NALM6 (cell line): ENCODE measurements around the genes CTCFL and CTSZ.

- PRO-cap: no peak
Observed at GRCh38 chr20:57524670-57525349, at the start of gene CTCFL. Gene CTCFL, minus strand, starts transcription at chr20:57525140.

GRCh38 chr20:57617830-57618669 is 2.2 kb downstream of the ZBP1 start:
- PRO-cap: no peak

DNA sequence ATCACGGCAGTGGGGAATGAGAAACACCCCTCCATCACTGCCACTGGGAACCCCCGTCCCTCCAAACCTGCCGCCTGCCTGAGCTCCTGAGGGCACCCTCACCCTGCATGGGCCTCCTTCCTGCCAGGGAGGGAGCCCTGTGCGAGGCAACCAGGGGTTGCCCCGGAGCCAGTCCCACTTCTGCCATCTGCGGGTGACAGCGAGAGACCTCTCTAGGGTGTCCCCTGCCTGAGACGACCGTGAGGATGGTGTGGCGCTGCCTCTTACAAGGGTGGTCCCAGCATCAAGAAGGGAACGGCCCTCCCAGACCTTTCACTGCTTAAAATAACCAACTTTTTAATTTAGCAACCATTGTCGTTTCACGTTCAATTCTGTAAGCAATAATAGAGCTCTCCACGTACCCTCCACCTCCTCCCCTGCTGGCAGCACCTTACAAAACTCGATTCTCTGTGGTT is 28.5 kb downstream of the PMEPA1 start:
- PRO-cap: no peak

DNA sequence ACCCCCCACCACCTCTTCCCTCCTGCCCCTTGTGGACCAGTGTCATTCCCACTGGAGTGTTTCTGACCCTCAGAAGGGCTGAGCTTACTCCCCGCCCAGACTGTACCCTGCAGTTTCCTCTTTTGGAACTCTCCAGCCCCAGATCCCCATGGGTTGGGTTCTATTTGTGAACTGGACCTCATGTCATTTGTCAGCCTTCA is 92.4 kb upstream of the PMEPA1 start:
- PRO-cap: no peak

DNA sequence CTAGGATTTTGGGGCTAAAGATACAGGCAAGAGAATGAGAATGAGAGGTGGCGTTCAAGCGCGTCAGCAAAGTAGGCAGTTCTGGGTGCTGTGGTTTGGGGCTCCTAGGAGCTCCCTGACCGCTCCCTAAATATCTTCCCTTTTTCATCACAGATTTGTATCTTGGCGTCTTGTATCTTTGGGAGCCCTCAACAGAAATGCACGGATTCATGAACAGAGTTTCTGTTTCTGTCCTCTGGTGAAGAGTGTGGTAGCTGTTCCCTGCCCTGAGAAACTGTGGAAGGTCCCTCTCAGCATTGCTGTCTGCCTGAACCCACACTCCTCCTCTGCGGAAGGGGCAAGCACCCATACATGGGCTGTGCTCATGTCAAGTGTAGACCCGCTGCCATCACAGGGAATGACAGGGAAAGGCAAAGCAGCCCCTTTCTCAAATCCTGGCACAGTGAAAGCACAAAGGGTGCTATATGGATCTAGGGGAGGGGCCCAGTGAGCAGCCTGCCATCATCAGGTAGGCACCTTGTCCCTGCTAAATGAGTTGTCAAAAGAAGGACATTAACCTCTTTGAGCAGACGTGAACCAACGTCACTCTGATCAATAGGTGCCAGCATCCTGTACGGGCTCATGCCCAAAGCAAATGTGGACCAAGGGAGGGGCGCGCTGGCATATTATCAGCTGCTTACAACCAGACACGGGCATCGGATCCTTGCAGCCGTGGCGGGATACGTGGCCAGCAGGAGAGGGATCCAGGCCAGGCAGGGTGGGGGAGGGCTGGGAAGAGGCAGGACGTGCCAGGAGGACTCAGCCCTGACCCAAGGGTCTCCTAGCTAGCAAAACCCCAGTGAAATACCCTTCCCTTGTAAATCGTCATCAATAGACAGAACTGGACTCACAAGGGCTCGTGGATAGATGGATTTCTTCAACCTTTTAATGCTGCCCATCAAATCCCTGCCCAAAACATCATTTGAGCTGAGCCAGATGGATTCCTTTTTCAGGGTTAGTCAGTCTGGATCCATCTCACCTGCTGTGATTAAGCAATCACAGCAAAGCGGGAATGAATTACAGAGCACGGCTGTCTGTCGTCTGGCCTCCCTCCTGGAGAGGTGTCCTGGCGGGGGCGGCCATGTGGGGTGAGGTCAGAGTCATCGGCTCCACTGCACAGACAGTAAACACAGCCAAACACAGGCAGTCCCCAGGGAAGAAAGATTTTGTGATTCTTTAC is 209.6 kb upstream of the C20orf85 start:
- PRO-cap: no peak

GRCh38 chr20:58085131-58085538 is 65.6 kb upstream of the C20orf85 start:
- PRO-cap: no peak

DNA sequence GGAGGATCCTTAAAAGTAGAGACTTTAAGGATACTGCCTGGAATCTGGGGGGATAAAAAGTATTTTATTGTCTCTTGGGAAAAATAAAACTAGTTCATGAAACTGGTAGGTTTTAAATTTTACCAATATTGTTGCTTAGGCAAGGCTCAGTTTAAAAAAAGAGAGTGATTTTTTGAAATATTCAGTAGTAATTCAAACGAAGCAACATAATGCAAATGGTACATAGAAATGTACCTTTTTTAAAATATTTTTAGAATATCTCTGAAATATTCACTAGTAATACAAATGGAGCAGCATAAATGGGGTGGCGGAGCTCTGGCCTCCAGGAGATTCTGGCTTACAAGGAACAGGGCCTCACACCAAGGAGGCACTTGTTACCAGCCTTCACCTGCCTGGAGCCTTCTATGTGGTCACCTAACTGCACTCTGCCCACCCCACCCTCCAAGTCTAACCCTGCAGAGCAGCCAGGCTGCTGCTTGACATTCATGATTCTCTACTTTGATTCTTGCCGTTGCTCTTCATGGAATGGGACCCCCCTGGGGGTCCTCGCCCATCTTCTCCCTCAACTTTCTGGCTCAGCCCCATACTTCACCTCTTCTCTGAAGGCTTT is 27.0 kb downstream of the RAB22A start:
- PRO-cap: no peak

- PRO-cap: no peak
Observed at GRCh38 chr20:58390705-58391441, 1.8 kb downstream of the VAPB start.

DNA sequence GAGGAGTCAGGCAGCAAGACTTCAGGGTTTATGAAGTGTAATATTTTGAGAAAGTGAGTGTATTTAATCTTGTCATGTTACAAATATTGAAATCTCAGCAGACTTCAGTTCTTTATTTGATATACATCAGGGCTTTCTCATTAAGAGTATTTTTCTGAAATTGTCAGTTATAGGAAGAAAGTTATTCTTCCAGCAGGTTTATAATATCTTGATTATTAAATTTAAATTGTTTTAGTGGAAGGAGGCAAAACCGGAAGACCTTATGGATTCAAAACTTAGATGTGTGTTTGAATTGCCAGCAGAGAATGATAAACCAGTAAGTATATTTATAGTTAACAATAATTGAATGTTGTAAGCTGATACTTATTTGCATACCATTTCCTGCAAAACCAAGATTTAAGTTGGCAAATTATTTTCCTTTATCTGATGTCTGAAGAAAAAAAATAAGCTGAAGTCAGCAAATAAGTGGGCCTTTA is 49.7 kb downstream of the VAPB start:
- PRO-cap: no peak

DNA sequence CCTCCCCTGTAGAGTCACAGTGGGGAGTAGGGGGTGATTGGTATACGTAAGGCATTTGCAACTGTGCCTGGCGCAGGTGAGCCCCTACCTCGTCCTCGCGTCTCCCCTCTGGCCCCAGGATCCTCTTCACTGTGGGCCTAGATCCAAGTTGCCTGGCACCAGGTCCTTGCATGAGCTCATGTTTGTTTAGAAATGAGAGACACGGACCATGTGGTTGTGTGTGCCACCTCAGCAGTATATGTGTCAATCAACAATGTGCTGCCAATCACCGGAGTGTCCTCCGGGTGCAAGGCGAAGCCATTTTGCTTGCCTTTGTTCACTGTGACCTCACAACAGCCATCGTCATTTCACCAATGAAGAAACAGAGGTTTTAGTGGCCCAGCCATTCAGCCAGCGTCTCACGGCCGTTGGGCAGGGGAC is 36.0 kb upstream of the STX16 start:
- PRO-cap: no peak

DNA sequence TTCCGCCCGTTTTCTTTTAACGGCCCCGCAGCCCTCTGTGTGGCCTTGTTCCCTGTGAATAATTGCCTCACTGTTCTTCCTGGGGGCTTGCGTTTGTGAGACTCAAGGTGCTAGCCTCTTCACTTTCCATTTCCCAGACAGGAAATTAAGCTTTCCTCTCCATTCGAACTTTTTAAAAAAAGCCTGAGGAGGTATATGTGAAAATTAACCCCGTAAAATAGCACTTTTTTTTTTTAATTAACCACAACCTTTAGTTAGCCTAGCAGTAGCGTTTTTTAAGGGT is 1.5 kb downstream of the STX16 start:
- PRO-cap: bidirectional peak, plus-strand start at position 70 of the sequence, minus-strand start at position 26 of the sequence

DNA sequence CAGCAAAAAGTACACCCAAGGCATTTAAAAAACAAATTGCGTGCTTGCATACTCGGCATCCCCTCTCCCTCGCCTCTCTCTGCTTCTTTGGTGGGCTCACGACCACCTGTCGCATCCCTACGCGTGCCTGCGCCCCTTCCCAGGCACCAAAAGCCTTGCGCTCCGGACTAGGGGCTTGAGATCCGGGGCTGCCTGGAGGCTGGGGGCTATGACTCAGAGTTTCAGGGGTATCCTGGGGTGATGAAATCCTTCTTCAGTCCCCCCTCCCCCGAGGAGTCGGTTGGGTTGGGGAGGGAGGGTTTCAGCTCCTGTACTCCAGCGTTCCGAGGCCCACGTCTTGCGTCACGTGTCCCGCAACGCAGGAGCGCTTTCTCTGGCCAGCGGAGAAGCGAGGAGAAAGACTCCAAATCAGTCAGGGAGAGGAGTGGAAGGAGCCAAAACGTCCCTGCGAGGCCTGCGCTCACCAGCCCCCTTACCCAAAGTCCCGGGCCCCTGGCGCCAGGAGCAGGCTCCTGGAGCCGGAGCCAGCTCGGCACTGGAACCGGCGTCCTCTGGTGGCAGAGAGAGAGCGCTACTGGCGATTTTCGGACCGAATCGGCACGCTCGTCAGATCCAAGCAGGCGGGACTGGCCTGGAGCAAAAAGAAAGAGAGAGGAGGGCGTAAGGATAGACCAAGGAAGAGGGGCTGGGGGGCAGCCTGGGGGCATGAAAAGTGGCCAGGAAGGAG is 38.7 kb upstream of the GNAS start:
- PRO-cap: no peak

DNA sequence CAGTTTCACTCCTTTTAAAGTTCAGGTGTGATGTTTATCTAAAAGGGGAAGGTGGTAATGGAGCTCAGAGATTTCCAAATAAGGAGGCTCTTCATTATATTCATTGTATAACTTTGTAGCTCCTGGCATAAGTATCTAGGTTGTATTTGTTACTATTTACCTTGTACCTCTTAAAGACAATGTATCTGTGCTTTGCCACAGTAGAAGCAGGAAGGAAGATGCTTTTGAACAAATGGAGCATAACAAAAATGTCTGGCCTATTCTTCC is 4.2 kb upstream of the GNAS start:
- PRO-cap: no peak

DNA sequence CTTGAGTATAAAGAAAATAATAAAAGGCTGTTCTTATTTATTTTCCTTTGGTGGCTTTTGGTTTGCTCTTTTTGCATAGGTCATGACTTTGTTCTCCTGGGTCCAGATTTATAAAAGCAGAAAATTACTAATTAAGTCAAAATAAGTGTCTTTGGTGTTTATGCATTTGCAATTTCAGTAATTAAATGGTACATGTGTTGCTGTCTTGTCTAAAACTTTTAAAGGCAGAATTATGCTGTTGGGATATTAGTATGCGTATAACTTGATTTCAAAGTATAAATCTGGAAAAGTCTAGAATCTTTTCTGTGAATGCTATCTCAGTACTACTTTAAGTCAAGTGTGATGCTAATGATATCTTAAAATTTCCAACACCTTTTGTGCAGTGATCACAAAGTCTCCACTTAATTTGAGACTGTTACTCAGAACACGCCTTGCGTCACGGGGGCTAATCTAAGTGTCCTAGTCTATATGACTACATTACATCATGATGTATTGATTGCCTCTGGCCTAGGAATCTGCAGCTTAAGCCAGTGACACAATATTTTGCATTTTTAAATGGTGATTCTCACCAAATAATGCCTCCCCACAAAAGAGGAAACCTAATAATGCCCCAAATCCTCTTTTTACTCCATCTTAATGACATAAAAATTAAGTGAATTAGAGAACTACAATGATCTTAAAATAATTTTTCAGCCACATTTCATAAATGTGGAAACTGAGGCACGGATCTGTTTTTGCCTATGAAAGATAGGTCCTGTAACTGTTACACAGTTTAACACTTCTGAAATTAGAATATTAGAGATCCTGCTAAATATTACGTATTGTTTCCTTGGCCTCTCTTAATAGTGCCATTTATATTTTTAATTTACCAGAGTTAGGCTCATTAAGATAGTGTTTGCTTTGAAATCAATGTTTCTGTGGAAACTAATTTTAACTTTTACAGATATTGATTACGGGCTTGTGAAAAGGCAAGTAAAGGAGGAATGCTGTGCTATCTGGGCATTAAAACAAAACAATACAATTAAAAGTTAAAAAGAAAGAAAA is 2.6 kb downstream of the GNAS start:
- PRO-cap: no peak

GRCh38 chr20:58994490-58995366 is 12.3 kb downstream of the CTSZ start:
- PRO-cap: no peak

- PRO-cap: unidirectional peak, minus-strand start at chr20:59007128
Observed at GRCh38 chr20:59006563-59007655, at the start of gene CTSZ. Gene CTSZ, minus strand, starts transcription at chr20:59007254.

- PRO-cap: bidirectional peak, plus-strand start at chr20:59123217, minus-strand start at chr20:59123223
Observed at GRCh38 chr20:59122509-59123601, 40.8 kb upstream of the ZNF831 start.

DNA sequence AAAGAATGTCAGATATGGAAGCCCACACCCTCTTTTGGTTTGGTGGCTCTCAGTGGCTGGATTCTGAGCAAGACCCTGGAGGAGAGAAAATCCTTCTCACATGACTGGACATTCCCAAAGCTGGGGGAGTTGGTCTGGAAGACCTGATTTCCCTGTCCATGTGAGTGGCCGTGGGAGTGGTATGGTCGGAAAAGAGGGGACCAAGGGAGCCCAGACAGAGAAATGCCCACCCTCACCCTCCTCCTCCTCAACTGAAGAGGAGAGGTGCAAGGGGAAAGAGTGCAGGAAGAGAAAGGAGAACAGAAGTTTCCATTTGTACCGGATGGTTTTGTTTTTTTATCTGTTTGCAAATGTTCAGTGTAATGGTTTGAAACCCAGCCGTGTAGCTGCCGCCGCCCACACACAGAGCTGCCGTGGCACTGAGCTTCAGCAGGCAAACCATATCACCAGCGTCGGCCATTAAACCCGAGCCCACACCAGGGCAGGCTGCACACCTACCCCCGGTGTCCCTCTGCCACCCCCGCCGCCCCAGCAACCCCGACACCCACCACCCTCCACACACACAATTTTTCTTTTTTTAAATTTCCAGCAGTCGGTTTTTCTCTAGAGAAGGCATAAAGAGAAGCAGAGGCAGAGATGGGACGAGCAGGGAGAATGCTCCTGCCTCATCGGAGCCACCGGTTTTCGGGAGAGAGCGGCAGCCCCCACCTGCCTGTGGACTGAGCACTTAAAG is 17.8 kb upstream of the ZNF831 start:
- PRO-cap: no peak

GRCh38 chr20:59160436-59160744 is 3.2 kb upstream of the ZNF831 start:
- PRO-cap: no peak

- PRO-cap: no peak
Observed at GRCh38 chr20:59175766-59176171, 12.1 kb downstream of the ZNF831 start.